Vagina (tissue), 1 donor: ENCODE results near the genes IFFO1, PIANP and PTPN6.

- PRO-cap, result no peak
- RAMPAGE, long total RNA, result no peak
Observed at GRCh38 chr12:6478449-6478806, 8.0 kb upstream of the VAMP1 start.

- PRO-cap, result bidirectional peak, plus-strand start at chr12:6533578, minus-strand start at chr12:6533524
- RAMPAGE, long total RNA, result no peak
Observed at GRCh38 chr12:6533194-6533663, 1.1 kb upstream of the GAPDH start.

GRCh38 chr12:6555206-6556127 lies at the start of gene IFFO1:
IFFO1 (minus strand) TSS chr12:6556042.
- PRO-cap, result bidirectional peak, plus-strand start at chr12:6556222, minus-strand start at chr12:6556042
- RAMPAGE, long total RNA, result start-site peak on the minus strand at chr12:6556044-6556083, 9 reads

DNA sequence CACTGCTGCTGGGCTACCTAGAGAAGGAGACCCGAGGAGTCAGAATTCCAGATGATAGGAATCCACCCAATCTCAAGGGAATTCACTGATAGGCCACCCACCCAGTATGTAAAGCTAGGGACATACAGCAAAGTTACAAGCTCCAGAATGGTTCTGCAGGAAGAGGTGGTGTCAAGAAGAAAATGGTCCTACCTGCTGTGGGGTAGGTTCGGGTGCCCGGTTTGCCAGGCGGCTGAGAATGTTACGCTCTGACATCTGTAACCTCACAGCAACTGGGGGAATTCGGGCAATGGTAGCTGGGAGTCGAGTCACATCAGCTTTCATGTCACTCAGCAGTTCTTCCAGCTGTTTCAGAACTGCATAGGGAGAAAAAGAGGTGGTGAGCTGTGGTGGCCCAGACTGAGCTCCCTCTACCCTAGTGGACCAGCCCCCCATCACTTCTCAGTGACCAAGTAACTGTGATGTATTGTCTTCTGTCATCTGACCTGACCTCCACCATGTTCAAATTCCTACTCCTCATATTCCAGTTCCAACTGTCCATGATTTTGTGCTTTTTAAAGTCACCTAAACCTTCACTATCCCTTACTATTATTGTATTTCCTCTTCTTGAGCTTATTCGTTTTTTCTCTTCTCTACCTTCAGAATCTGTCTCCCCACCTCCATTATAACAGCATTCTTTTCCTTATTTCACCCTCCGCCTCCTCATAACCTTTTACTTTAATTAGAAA lies 2.8 kb upstream of the NOP2 start:
- PRO-cap, result no peak
- RAMPAGE, long total RNA, result no peak

DNA sequence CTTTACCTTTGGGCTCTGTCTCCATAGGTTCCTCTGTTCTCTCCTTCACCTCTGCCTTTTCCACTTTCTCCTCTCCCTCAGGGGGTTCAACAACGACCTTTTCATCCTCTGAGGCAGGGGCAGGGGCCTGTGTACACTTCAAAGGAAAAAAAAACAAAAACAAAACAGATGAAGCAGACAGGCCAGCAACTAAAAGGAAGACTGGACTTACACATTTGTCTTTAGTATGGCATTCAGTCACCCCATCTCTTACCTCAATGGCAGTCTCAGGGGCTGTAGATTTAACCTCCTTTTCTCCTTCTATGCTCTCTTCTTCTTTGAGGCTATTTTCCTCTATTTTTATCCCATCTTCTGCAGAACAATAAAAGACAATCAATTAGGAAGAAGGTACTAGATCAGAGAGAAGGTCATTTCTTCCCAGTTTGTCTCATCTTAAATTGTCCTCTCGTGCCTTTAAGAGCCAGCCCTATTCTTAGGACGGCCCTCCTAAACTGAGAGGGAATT lies 13.0 kb upstream of the NOP2 start:
- PRO-cap, result no peak
- RAMPAGE, long total RNA, result no peak

DNA sequence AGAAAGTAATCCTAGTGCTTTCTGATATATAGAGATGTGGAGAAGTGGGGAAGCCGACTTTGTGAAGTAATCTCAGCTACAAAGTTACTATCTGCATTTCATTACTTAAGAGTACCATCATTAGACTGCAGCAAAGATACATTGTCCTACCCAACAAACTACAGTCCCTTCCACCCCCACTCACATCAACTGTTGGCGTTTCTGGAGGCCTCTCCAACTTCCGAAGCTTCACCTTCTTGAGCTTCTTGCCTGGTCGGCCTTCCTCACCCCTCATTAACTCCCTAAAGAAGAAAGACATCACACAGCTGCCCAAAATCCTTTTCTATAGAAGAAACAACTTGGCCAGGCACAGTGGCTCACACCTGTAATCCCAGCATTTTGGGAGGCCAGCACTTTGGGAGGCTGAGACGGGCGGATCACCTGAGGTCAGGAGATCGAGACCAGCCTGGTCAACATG lies 12.0 kb downstream of the CHD4 start:
- PRO-cap, result no peak
- RAMPAGE, long total RNA, result no peak

DNA sequence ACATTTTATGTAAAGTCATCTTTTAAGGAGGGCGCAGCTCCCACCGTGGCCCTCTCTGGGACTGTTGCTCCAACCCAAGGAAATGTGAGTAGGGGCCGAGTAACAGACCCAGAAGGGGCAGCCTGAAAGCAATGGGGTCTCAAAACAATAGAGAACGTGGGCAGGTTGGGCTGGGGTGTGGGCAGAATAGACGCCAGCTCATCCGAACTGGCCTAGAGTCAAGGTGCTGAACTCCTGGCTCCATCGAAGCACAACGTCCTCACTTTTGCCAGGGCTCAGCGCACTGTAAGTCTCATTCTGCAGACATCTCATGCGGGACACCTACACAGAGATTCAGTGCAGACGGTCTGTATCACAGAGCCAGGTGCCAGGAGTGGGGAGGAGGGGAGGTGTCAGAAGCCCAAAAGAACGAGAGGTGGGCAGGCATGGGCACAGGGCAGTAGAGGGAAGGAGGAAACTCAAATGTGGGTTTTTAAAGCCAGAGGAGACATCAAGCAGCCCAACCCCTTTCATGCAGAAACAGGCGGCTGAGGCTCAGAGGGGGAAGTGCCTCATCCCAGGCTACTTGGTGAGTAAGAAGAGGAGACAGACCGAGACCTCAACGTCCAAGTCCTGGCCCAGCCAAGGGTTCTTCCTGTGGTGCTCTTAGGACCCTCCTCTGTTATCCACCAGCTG lies 2.5 kb upstream of the LPAR5 start:
- PRO-cap, result no peak
- RAMPAGE, long total RNA, result no peak

DNA sequence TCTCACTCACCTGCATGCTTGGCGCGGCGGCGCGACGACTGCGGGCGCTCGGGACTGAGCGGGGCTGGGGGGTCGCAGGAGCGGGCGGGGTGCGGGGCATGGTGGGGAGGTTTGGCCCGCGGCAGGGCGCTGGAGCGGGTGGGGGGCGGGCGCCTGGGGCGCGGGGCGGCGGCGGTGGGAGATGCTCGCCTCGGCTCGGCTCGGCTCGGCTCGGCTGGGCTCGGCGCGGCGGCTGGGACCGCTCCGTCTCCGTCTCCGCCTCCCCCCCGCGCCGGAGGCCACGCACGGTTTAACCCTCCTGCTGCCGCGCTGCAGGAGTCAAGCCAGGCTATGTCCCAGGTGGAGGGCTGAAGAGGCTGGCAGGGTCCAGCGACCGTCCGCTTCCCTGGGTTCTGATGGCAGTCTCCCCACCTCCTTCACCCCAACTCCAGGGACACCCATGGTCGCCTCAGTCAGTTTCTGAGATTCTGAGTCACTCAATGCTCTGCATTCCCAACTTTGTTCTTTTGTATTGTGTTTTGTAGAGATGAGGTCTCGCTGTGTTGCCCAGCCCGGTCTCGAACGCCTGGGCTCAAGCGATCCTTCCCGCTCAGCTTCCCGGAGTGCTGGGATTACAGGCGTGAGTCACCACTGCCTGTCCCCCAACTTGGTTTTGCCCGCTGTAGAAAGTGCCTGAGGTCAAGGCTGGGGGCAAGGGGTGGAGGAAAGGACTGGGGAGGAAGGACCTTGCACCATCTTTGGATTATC lies at the start of gene PIANP:
TSS of gene PIANP (minus strand) at position 212 of the 747 bp plus-strand sequence.
- PRO-cap, result unidirectional peak, minus-strand start at position 128 of the sequence
- RAMPAGE, long total RNA, result no peak

DNA sequence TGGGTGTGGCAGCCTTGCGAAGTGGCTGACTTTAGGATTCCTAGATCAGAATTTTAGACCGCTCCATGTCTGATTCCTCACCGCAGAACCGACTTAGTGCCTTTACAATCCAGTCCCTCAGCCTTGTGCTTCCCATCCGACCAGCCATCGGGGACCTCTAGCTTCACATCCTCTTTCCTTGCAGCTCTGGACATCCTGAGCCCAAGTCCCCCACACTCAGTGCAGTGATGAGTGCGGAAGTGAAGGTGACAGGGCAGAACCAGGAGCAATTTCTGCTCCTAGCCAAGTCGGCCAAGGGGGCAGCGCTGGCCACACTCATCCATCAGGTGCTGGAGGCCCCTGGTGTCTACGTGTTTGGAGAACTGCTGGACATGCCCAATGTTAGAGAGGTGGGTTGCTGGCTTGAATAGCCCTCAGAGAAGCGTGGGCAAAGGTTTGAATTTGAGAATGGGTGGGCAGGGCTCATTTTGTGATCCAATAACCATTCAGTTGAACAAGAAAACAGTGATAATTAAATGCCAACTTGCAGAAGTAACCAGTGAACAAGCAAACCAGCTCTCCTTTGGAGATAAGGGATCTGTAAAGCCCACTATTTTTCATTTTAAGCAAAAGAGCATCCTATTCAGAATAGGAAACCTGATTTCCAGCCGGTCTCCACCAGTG lies 715 bp downstream of the COPS7A start:
- PRO-cap, result no peak
- RAMPAGE, long total RNA, result no peak

DNA sequence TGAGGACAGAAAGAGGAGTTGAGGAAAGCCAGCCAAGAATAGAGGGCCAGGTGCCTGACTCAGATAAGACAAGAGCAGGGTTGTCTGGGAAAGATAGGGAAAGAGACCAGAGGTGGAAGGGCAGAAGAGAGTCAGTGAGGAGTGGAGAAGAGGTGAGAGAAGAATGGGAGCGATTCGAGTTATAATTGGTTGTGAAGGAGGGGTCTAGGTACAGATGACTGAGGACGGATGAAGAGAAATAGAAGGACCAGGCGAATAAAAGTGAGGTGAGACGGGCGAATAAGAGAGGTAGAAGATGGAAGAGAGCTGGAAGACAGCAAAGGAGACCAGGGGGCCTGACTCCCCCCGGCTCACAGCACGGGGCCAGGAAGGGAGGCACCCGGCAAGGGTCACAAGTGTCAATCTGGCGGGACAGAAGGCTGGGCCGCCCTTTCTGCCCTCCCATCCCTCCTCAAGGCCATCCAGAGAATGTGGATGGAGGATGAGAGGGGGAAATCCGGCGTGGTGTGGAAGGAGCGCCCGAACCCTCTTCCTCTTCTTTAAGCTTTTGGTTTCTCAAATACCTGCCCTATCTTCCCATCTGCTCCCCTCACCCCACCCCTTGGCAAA lies 686 bp upstream of the PTMS start:
- PRO-cap, result no peak
- RAMPAGE, long total RNA, result no peak

- PRO-cap, result no peak
- RAMPAGE, long total RNA, result no peak
Observed at GRCh38 chr12:6768473-6769025, 2.4 kb downstream of the PTMS start.

GRCh38 chr12:6774528-6775507 lies 2.5 kb downstream of the LAG3 start:
- PRO-cap, result no peak
- RAMPAGE, long total RNA, result no peak

DNA sequence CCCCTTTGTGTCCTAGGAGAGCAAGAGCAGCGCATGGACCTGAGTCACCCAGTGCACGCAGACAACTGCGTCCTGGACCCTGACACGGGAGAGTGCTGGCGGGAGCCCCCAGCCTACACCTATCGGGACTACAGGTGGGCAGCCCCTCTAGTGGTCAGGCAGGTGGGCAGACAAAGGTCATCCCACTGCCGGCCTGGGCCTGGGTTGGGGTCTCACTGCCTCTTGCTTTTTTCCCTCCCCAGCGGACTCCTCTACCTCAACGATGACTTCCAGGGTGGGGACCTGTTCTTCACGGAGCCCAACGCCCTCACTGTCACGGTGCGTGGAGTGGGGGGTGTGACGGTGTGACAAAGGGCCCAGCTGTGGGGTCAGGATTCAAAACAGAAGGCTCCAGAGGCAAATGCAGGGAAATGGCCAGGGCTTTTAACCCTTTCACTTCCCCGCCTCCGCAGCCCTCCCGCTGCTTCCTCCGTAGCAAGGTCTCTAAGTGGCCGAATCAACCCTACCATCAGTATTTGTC lies 2.9 kb upstream of the GNB3 start:
- PRO-cap, result no peak
- RAMPAGE, long total RNA, result start-site peak on the plus strand centred at position 287 of the sequence, 57 bp wide, 19 reads

- PRO-cap, result no peak
- RAMPAGE, long total RNA, result start-site peak on the plus strand at chr12:6839019-6839063, 25 reads
Observed at GRCh38 chr12:6838748-6839572, 1.8 kb upstream of the GNB3 start.

DNA sequence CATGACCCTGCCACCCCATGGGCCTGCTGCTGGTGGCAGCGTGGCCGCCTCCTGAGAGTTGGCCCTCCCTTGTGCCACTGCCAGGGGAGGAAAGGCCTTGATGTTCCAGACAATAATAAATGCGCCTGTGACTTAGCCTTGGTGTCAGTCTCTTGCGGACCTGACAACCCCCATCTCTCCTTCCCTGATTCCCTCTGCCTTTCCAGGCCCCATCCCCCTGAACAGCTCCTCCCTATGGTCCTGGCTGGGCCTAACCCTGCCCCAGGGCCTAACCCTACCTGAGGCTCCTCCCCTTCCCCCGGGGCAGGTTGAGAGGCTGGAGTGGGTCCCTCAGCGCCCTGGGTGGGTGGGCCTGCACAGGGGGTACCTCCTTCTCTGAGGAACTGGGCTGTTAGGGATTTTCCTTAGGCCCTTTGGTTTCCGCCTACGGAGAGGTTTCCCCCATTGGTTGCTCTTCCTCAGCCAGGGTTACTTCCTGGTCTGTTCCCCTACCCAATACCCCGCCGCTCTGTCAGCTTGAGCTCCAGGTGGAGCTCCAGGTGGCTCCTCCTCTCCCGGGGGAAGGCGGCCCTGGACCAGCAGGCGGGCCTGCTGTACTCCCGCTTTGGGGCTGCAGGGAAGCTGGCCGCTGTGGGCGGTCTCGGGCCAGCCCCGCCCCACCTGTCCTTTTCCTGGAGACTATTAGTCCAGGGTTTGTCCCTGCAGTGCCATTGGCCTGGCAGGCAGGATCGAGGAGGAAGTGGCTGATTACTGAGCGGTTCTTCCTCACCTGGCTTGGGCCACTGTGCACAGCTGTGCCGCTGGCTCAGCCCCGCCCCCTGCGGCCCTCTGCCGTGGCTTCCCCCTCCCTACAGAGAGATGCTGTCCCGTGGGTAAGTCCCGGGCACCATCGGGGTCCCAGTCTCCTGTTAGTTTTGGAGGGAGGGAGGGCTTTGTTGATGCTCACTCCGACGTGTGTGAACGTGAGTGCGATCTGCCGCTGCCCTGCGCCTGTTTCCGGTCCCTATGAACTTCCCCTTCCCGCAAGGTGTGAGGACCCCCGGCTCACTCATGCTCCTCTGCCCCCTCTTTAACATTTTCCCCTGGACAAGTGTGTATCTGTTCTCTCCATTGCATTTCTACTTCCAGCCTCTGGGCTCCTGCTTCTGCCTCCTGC lies 2.4 kb downstream of the C12orf57 start:
- PRO-cap, result bidirectional peak, plus-strand start at position 710 of the sequence, minus-strand start at position 469 of the sequence
- RAMPAGE, long total RNA, result no peak

- PRO-cap, result bidirectional peak, plus-strand start at chr12:6951379, minus-strand start at chr12:6951238
- RAMPAGE, long total RNA, result no peak
Observed at GRCh38 chr12:6951154-6951869, at the start of gene PTPN6. PTPN6 (plus strand) TSS chr12:6951356.

- PRO-cap, result no peak
- RAMPAGE, long total RNA, result no peak
Observed at GRCh38 chr12:6952620-6953047, 1.5 kb downstream of the PTPN6 start.

DNA sequence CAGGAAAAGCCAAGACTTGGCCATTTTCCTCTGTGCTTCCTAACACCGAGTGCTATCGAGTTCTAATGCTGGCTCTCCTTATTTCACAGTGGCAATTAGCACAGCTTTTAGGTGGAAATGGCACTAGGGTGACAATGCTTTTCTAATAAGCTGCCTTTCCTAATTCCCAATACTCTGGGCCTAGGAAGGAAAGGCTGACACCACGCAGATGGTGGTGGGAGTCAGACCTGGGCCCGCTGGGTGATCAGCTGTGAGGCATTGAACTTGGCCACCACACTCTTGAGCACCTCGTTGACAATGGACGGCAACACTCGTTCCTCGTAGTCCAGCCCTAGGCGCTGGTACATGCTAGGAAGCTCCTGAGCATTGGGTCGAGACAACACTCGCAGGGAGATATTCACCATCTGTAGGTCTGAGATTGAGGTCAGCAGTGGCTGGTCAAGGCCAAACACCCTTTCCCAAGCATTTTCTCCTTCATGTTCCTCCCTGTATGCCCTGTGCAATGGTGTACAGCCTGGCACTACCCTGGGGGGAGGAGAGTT lies 2.2 kb downstream of the PHB2 start:
- PRO-cap, result no peak
- RAMPAGE, long total RNA, result start-site peak on the minus strand centred at position 313 of the sequence, 145 bp wide, 103 reads

- PRO-cap, result no peak
- RAMPAGE, long total RNA, result no peak
Observed at GRCh38 chr12:7068317-7069048, 8.0 kb downstream of the C1S start.

- PRO-cap, result no peak
- RAMPAGE, long total RNA, result no peak
Observed at GRCh38 chr12:7071635-7071942, 11.1 kb downstream of the C1S start.